NT2/D1 (cell line): ENCODE measurements around a stretch of chr3.

- RRBS, 2 experiments, result no CpG with 5 or more reads among the region's 6 CpGs
Observed at GRCh38 chr3:123641581-123642014, 56.7 kb upstream of the HACD2 start.

DNA sequence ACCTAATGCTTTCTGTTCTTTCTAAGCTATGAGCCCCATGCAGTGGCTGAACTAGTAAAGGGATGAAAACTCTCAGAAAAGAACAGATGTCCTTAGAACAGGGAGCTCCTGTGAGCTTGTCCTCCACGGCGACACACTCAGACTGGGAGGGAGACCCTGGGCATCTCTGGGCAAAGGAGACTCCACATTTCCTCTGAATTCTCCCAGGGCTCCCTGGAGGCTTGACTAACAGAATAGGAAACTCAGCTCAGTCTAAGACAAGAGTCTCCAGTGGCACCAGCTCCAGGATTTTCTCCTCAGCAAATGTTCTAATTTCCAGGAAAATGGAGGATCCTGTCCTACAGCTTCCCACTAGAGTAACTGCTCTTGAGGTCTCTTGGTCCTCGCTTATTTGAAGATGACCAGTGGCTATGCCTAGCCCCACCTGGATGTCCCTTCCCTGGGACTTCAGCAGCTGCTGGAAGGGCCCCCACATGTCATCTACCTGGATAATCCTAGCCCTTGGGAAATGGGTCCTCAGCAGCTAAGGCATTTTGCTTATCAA lies 74.8 kb upstream of the HACD2 start:
- RRBS, 2 experiments, result no CpG with 5 or more reads among the region's 3 CpGs

DNA sequence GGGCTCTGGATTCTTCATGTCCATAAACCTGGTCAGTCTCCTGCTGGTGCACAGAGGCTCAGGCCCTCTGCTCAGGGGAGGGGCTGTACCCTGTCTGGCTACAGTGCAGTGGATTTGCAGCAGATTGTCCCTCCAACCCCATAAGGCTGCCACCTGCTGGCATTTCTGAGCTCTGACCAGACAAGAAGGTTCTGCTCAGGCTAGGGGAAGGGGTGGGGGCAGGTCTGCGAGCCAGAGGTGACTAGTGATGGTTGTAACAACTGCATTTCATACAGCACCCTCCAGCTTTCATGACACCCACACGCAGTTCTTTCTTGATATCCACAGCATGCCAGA lies 117.2 kb upstream of the HACD2 start:
- RRBS, 2 experiments, result no CpG with 5 or more reads among the region's 2 CpGs

DNA sequence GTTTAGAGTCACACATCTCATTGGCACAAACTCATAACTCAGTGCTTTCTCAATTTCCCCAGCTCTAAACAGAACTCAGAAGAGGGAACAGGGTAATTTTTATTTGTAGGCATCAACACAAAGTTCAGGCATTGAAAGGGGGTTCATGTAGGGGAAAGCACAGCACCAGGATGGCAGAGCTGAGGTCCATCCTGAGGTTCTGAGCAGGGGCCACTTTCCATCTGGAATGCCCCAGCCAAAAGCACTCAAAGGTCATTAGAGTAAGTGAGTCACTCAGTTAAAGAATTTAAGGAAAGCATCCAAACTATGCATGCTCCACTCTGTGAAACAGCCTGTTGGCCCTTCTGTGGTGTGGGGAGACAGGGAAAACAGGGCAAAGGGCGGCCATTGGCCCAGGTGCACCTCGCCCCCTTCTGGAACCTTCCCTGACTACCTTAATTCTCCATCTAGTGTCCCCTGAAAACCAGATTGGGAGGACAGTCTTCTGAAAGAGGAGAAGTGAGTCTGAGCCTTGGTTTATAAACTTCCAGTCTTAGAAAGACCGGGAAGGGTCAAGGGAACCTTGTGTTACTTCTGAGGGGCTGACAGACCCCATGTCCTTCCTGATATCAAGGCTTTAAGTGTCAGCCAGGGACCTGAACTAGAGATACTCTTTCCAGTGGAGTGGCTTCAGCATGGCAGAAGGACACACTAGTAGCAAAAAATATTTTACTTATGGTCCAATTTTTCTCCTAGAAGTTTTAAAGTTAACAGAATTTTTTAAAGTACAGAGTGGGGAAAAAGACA lies 133.3 kb downstream of the MYLK start:
- RRBS, 2 experiments, result no CpG with 5 or more reads among the region's 3 CpGs

GRCh38 chr3:123783792-123784152 lies 100.4 kb downstream of the MYLK start:
- RRBS, 2 experiments, result no CpG with 5 or more reads among the region's 2 CpGs

DNA sequence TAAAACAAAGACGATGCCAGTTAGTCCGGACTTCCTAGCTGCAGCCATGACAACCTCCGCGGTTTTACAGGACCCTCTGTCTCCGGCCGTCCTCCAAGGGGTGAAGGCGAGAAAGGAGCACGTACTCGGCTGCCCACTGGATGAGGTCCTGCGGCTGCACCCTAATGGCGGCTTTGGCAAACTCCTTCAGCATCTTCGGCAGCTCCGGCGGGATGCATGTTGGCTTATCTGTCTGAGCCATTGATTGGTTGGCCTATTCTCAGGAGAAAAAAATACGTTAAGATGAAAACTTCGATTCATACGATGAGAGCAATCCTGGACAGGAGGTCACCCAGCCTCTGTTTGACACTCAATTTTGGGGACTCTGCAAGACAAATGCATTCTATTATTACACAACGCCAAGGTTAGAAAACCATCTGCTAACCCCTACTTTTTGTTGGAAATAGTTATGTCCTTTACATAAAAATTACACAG lies 11.6 kb downstream of the ROPN1 start:
- RRBS, 2 experiments, result 38 to 39% methylated on average over 4 of the region's 18 CpGs

GRCh38 chr3:124119334-124119715 lies 86.2 kb downstream of the KALRN start:
- RRBS, 2 experiments, result no CpG with 5 or more reads among the region's 2 CpGs

DNA sequence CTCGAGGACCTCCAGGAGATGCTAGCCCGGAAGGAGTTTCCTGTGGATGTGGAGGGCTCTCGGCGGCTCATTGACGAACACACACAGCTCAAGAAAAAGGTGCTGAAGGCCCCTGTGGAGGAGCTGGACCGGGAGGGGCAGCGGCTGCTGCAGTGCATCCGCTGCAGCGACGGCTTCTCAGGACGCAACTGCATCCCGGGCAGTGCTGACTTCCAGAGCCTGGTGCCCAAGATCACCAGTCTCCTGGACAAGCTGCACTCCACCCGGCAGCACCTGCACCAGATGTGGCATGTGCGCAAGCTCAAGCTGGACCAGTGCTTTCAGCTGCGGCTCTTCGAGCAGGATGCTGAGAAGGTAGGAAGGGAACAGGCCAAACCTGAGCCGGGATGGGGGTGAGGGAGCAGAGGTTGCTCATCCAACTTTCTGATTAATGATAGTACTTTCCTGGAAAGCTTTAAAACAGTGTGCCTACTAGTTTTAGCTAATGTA lies 235.8 kb downstream of the KALRN start:
- RRBS, 2 experiments, result 95 to 96% methylated on average over 10 of the region's 17 CpGs

- RRBS, 2 experiments, result no CpG with 5 or more reads among the region's 7 CpGs
Observed at GRCh38 chr3:124272728-124273352, 239.7 kb downstream of the KALRN start.

GRCh38 chr3:124773526-124774177 lies 43.4 kb downstream of the UMPS start:
- RRBS, 2 experiments, result 95 to 97% methylated on average over 5 to 6 of the region's 15 CpGs

DNA sequence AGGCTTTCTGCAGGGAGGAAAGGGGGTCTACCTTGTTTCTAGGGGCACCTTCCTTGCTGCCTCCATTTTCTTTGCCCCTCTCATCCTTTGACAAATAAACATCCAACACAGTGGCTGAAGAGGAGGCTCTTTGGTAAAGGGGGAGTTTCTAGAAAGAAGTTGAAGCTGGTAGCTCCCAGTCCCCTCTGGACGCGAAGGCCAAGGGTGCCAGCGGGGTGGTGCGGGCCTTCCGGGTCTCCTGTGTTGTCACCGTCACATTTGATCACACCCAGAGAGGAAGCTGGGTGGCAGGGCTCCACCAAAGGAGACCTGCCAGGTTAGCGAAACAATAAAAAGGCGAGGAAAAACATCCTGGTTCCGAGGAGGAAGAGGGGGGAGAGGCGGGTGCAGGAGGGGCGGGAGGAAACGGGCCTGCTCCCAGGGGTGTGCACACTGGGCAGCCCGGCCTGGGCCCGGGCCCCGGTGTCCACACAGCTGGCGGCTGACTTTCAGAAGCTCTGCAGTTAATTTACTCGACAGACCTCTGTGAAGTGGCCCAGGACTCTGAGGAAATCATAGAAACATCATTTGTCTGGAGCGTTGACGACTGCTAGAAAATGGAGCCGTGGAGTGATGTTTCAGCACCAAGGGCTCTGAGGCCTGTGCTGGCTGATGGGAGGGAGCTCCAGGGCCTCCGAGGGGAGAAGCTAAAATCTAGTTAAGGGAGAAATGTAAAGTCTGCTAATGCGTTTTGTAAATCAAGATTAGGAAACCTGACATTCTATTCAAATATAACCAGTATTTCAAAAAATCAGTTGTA lies 12.1 kb downstream of the HEG1 start:
- RRBS, 2 experiments, result no CpG with 5 or more reads among the region's 22 CpGs

DNA sequence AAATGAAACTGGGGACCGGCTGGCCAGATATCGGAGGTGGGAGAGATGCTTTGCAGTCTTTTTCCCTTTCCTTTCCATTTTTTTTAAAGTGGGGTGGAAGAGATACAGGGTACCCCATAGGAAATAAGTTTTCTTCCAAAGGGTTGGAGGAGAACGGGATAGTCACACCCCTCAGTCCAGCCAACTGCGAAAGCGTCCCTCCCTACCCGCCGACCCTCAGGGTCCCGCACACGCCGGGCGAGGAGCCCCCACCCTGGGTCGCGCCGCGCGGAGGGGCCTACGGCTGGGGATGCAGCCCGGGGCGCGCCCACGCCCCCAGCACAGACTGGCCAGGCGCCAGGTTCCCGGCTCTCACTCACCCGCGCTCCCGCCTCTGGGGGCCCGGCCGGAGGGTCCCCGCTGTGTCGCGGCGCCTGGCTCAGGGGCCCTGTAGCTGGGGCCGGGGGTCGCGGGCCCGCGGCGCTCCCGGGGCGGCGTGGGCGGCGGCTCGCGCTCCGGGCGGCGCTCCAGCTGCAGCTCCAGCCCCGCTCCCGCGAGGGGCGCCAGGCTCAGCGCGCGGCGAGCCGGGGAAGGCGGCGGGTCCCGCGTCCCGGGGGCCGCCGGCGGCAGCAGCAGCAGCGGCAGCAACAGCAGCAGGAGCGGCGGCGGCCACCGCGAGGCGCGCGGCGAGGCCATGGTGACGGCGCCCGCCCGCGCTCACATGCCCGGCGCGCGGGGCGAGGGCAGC lies 418 bp downstream of the HEG1 start:
- RRBS, 2 experiments, result under 1 to 1% methylated on average over 40 to 42 of the region's 85 CpGs

DNA sequence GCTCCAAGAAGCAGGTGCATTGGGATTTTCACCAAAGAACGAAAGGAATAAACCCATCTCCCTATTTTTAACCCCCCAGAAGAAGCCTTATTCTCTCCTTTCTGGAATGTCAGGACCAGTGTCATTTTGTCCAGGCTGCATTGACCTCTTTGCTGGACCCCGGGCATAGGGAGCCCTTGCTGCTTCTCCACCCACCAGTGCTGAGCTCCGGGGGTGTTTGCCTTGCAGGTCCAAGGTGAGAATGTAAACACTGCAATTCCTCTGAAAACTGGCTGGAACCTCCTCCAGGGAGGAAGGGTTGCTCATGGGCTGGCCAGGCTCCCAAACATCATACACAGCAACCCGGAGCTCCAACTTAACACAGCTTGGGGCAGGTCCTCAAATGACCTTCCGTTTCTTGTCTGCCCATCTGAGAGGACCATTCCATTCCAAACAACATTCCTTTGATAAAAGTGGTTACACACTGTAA lies 7.0 kb upstream of the HEG1 start:
- RRBS, 2 experiments, result 88 to 89% methylated on average over 1 to 2 of the region's 5 CpGs

DNA sequence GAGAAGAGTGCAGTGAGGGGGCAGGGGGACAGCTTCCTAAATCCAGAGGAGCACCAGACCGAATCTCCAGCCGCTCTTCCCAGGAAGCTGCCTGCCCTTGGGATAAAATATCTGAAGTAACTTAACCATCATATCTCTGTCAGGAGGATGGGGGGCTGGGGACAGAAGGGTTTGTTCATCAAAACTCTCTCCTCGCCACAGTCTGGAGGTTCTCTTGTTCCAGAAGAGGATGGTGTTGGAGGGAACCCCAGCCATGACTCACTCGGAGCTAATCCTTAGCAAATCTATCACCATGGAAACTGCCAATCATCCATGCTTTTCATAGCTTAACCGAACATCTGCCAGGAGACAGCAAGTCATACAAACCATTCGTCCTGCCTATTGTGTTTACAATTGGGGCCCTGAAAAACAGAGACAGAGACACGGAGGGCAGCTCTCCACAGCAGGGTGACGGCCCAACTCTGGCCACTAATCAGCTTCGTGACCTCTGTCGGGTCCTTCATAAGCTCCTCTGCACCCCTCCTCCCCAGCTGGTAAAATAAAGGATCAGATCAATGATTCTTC lies 73.7 kb upstream of the HEG1 start:
- RRBS, 2 experiments, result no CpG with 5 or more reads among the region's 10 CpGs

DNA sequence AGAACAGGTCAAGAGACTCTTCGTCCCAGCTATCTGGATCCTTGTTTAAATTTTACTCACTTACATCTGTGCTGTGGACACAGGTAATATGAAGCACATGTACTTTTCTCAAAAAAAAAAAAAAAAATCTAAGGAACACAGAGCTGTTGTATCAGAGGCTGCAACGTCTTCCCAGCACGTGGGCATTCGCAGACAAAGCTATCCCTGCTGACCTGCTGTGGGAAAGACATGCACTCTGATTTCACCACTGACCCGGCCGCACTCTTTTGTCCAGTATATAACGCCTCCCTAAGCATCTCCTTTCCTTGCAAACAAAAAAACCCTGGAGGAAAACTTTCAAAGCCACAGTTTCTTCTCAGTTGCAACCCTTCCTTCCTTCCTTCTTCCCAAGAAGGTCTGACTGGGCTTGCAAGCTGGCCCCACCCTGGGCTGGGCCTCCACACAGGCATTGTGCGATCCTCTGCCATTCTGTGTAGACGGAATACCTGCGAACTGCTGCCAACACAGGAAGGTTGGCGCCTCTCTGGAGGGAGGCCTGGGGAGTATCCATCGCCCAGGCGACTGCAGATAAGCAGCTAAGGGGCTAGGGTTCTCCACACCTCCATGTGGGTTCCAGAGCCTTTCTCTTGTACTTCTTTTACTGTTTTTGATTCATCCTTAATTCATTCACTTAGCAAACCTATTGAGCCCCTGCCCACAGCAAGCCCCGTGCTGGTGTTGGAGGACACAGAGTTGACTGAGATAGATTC lies 50.8 kb downstream of the SLC12A8 start:
- RRBS, 2 experiments, result no CpG with 5 or more reads among the region's 14 CpGs

GRCh38 chr3:125244955-125245497 lies 32.5 kb upstream of the SLC12A8 start:
- RRBS, 2 experiments, result no CpG with 5 or more reads among the region's 5 CpGs

DNA sequence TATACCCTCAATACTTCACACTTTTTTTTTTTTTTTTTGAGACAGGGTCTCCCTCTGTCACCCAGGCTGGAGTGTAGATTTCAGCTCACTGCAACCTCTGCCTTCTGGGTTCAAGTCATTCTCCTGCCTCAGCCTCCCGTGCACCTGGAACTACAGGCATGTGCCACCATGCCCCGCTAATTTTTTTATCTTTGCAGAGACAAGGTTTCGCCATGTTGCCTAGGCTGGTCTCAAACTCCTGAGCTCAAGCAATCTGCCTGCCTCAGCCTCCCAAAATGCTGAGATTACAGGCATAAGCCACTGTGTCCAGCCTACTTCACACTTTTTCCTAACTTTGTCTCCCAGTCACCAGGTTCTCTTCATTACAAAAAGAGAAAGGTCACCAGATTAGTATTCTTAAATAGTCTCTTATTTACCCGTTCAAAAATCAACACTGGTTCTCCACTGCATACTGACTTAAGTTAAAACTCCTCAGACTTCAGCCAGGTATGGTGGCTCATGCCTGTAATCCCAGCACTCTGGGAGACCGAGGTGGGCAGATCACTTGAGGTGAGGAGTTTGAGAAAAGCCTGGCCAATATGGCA lies 11.4 kb downstream of the ZNF148 start:
- RRBS, 2 experiments, result no CpG with 5 or more reads among the region's 5 CpGs

DNA sequence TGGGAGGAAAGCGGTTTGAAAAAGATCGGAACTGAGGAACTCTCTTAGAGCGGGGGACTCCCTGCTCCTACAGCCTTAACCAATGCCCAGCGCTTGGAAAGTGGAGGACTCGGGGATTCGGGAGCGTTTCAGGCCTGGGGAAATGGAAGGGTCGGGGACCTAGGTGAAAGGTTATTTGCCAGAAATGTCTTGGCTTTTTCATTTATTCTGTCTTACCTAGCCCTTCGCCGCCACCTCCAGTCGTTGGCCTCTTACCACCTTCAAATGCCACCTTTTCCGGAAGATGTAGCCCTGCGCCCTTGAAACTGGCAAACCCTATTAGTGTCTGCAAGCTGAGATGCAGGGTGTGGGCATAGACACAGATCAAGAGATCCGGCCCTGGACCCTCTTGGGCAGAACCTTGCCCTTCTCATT lies 424 bp upstream of the ZNF148 start:
- RRBS, 2 experiments, result 2 to 10% methylated on average over 3 of the region's 14 CpGs

DNA sequence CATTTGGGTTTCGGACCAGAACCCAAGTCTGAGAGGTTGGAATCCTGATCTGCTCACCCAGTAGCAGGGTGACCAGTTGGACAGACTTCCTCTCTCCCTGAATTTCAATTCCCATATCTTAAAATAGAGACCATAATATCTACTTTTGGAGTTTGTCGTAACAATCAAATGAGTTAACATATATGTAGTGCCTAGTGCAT lies 62.8 kb upstream of the ZNF148 start:
- RRBS, 2 experiments, result no CpG with 5 or more reads among the region's 2 CpGs